Smooth muscle cell (in vitro differentiated cells): ENCODE data around the genes FLRT3 and KIF16B.

DNA sequence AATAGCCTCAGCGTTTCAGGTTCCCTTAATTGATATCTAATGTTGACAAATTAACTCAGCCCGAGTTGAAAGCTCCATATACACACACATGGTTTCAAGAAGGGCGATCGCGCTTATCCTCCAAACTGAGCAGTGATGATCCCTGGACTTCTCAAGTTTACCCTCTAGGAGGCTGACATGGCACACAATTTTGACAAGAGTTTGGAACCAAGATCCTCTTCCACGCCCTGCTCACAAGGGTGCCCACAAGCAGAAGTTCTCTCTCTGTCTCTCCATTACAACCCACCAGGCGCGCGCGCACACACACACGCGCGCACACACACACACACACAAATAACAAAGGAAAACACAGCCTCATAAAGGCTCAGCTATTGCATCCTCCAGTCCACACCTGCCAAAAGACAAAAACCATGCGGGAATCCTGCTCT lies 970 bp downstream of the PAK5 start:
- RAMPAGE, long total RNA: no peak

DNA sequence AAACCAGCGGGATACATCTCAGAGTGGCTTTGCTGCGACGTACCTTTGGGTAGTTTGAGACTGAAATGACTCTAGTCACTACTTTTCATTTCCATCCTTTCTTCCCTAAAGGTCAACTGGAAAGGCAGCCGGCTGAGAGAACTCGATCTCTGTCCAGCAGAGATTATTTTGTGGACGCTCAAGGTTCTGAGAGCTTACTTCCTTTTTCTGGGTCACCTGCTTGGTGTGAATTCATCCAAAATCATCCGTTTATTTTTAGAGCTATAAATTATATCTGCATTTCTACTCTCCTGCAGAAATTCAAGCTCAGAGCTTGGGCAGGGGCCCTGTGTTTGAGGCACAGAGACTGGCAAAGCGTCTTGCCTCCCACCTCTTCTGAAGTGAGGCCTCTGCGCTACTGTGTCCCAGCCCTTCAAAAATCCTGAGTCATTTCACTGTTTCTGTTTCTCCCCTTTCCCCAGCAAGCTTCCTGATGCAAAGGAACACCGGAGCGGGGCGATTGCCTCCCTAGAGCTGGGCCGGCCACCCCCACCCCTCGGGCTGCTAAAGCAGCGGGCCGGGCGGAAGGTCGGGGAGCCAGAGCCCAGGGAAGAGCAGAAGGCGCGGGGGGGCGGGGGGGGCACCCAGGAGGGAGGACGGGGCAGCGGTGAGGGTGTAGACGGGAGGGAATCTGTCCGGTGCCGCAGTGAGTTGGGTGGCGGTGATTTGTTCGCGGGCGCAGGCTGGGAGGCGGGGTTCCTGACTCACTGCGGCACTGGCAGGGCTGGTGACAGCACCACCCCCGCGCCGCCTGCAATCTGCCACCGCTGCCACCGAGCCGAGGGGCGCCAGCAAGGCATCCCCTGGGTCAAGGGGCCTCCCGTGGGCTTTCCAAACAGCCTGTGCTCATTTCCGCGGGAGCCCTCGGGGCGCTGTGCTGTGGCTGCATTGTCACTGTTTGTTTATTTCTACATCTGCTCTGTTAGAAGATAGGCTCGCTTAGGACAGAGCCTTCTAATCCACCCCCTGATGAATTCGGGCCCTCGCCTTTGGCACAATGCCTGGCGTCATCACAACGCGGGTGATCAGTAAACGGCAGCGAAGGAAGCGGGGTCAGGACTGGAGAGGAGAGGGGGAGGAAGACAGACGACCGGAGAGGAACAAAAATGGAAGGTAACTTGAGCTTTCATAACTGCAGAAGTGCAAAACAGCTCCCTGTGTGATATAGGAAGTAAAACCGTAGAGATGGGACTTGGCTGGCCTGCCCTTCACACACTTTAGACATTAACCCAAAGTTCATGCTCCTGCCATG lies 46.5 kb upstream of the SNAP25 start:
- RAMPAGE, long total RNA: no peak

GRCh38 chr20:10249900-10250358 lies 31.3 kb downstream of the SNAP25 start:
- RAMPAGE, long total RNA: no peak

DNA sequence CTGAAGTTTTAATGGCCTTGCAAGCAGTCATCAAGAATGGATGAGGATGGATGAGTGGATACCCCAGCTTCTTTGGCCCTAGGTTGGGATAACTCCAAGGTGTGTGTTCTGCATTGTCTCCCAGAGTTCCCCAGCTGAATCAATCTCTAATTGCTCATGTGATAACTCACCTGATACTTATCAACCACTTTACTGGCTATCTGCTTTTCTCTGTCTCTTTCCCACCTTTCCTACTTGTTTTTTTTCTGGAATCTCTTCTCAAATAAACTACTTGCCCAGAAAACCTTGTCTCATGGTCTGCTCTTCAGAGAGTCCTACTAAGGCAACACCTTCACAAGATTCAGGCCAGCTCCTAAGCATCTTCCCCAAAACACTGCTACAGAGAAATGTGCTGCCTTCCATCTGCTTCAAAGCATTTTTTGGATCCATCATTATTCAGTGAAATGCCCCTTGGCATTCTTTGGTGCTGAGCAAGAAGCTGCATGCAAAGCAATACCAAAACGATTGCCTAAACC lies 93.3 kb downstream of the SNAP25 start:
- RAMPAGE, long total RNA: no peak

- RAMPAGE, long total RNA: no peak
Observed at GRCh38 chr20:10636967-10637471, 36.8 kb downstream of the JAG1 start.

GRCh38 chr20:10643395-10643900 lies 30.4 kb downstream of the JAG1 start:
- RAMPAGE, long total RNA: no peak

- RAMPAGE, long total RNA: no peak
Observed at GRCh38 chr20:10674299-10675401, 851 bp upstream of the JAG1 start.

DNA sequence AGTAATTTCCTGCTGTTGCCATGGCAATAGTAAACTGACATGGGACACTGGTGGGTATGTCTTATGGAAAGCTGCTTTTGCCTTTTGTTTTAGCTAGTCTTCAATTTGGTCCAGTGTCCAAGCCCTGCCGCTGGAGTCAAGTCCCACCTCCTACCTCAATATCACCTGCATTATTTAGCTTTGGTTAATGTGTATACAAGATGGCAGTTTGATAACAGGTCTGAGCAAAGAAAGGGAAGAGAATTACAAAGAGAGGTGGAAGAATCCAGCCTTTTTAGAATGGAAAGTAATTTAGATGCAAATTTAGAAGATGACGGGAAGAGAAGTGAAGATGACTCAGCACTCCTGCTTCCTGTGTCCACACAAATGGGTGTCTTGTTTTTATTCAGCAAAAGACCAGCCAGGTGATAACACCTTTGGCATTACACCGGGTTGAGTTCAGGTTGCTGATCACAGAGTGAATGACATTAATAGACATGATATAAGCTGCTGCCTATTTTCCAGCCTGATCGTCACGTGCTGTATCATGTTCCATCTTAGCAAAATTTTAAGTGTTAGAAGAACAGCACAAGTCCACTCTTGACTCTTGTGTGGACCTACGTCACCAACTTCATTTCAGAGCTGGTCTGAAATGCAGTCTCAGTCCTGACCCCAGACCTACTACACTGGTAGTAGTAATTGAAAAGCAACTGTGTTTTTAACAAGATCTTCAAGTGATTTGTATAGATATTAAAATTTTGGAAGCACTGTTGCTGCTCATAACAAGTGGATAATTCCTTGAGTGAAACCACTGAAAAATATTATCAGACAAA lies 110.5 kb upstream of the JAG1 start:
- RAMPAGE, long total RNA: no peak

- RAMPAGE, long total RNA: no peak
Observed at GRCh38 chr20:11015792-11016007, 341.9 kb upstream of the JAG1 start.

- RAMPAGE, long total RNA: no peak
Observed at GRCh38 chr20:11108025-11108499, 434.3 kb upstream of the JAG1 start.

- RAMPAGE, long total RNA: no peak
Observed at GRCh38 chr20:11229945-11230323, 556.1 kb upstream of the JAG1 start.

- RAMPAGE, long total RNA: no peak
Observed at GRCh38 chr20:13430122-13430665, 208.5 kb downstream of the TASP1 start.

DNA sequence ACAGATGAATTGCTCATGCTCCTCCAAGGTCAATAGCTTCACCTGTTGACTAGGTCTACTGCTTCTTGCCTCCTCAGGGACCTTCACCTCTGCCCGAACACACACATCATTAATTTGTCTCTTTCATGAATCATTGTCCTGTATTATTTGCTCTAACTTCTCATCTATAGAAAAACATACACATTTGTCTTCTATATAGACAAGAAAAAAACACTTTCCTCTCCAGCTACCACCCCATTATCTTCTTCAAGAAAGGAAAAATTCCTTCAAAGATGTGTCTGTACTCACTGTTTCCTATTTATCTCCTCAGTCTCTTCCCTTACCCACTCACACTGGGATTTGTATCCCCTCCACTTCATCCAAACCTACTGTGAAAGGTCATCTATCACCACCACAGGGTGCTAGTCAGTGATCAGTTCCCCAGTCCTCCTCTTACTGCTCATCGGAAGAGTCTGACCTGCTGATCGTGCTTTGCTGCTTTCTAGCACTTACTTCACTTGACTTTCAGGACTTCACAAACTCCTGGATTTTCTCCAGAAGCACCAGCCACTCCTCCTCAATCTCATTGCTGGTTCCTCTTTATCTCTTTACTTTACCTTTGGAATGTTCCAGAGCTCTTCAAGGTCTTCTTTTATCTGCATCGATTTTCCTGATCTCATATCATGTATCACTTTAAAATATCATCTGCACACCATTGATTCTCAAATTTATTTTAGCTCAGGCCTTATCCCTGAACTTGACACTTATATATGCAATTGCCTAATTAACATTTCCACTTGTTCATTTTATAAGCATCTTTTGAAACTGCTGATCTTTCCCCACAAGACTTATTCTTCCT lies 178.7 kb downstream of the TASP1 start:
- RAMPAGE, long total RNA: no peak

DNA sequence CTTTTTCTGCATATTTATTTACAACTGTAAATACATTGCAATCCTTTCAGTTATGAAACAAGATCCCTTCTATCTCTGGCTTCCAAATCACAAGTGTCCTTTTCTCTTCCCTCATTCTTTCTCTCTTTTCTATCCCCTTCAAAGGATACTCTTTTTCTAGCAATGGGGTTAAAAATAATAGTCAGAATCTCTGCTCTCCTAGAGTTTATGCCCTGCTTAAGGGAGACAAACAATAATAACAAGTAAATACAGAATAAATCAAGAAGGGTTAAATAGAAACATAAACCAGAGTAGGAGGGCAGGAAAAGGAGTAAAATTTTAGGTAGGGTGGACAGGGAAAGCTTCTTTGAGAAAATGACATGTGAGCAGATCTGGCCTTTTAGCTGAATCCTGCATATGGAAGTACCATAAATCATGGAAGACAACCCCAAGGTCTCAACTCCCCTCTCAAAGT lies 167.8 kb downstream of the TASP1 start:
- RAMPAGE, long total RNA: no peak

- RAMPAGE, long total RNA: no peak
Observed at GRCh38 chr20:13661186-13661624, 22.5 kb upstream of the TASP1 start.

GRCh38 chr20:14337186-14337893 lies at the start of gene FLRT3:
Gene FLRT3 (minus strand): TSS chr20:14337612.
- RAMPAGE, long total RNA: start-site peak on the minus strand at chr20:14337548-14337612, 302 and 188 reads in 2 replicates

DNA sequence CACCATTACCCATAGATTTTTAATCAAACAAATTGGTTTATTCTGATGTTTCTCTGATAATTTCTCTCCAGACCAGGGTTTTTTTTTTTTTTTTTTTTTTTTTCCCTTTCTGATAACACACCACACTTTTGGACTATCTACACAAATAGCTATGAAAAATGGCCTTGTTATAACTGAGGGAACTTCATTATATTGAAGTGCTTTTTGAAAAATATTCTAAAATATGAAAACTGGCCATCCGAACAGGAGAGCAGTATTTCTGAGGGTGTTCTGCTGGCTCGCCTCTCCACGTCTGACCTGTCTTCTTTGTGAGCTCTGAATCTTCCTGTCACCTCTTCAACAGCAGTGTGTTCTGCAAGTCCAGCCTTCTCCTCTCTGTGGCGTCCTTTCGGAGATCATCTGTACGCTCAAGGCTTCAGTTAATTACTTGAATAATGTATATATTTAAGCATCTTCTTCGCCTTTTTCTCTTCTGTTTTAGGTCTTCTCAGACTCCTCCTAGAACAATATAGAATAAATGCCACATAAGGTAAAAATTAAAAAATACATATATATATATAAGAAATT lies 708.3 kb upstream of the FLRT3 start:
- RAMPAGE, long total RNA: no peak

- RAMPAGE, long total RNA: no peak
Observed at GRCh38 chr20:16201166-16201536, 372.1 kb downstream of the KIF16B start.

DNA sequence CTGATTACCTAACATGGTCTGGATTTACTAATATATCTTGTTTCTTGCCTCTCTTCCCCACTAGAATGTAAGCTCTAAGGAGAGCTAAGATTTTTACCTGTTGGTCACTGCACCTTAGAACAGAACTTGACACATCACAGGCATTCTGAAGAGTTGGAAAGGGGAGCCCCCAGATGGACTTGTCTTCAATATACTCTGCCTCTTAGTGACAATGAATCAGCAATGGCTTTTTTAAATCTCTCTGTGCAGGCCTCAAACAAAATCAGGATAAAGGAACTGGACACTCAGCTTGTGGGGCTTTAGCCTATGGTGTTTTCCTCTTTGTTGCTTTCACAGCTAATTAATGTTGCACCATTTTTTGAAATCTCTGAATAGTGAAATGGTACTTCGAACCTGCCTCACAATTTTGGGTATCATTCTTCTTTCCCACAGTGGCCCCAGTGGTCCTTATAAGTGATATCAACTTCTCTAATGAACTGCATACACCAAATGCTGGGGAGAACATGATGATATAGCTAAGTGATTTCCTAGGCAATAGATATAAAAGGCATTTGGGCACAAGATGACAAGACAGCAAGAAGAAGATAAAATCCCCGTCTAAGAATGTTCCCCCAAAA lies 232.8 kb downstream of the KIF16B start:
- RAMPAGE, long total RNA: no peak

DNA sequence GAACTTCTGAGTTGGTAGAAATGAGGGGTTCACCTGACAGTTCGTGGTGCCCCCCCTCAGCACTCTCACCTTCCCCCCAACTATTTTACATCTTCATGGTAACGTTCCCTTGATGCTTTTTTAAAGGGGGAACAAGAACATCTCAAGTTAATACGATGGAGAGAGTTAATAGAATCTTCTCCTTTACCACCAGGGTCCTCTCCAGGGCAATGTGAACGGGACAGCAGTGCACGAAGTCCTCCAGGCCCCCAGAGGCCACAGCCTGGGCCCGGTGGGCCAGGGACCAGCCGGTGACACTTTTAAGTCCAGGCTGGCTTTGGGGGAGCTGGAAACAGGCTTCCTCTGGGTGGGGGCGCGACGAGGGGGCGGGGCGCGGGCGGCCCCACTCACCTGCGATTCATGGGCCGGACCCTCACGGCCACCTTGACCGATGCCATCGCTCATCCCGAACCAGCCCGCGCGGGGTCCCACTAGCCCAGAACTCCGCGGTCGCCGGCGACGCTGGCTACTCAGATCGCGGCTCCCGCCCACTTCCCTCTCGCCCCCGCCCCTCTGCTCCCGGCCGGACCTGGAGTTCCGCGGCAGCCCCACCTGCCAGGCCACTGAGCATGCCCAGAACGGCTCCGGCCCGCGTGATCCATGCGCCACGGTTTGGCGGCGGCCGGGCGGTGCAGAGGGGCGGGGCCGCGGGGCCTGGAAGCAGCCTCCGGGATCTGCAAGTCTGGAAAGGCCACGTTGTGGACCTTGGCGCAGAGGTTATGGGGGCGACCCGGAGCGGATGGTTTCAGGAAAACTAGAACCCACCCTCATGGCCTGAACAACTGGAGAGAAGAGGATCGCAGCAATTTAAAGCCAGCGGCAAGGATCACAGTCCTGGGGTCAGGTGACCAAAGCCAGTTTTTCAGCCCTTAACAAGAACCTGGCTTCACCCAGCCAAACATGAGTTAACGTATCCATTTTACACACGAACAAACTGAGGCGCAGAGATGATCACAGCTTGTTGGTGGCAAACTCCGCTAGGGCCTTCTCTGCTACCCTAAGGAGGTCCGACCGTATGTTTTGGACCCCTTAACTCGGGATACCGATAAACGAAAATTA lies at the start of gene KIF16B:
TSS of gene KIF16B (minus strand) at position 610 of the 1,098 bp plus-strand sequence.
- RAMPAGE, long total RNA: start-site peak on the minus strand centred at position 542 of the sequence, 126 bp wide, 260 and 42 reads in 2 replicates